Hepatocyte (in vitro differentiated cells and primary cell): ENCODE measurements around the genes KLHDC8B, TRAIP and GNAT1.

- RAMPAGE, long total RNA, result no peak
- RRBS, result no CpG with 5 or more reads among the region's 2 CpGs
Measured at GRCh38 chr3:49063150-49063632, 30.7 kb downstream of the QRICH1 start.

DNA sequence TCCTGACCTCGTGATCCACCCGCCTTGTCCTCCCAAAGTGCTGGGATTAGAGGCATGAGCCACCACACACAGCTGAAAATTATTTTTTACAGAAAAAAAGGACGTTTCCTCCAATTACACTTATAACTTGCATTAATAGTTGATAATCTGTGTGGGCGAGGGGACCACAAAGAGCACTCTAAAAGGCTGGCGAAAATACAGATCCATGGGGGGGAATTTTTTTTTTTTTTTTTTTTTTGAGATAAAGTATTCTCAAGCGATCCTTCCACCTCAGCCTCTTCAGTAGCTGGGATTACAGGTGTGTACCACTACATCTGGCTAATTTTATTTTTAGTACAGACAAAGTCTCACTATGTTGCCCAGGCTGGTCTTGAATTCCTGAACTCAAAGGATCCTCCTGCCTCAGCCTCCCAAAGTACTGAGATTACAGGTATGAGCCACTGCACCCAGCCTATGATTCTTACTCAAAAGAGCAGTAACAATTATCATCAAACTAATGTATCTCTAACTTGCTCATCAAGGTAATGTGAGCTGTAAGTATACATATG, 24.5 kb downstream of the QRICH1 start:
- RAMPAGE, long total RNA, result no peak
- RRBS, result no CpG with 5 or more reads among the region's 6 CpGs

DNA sequence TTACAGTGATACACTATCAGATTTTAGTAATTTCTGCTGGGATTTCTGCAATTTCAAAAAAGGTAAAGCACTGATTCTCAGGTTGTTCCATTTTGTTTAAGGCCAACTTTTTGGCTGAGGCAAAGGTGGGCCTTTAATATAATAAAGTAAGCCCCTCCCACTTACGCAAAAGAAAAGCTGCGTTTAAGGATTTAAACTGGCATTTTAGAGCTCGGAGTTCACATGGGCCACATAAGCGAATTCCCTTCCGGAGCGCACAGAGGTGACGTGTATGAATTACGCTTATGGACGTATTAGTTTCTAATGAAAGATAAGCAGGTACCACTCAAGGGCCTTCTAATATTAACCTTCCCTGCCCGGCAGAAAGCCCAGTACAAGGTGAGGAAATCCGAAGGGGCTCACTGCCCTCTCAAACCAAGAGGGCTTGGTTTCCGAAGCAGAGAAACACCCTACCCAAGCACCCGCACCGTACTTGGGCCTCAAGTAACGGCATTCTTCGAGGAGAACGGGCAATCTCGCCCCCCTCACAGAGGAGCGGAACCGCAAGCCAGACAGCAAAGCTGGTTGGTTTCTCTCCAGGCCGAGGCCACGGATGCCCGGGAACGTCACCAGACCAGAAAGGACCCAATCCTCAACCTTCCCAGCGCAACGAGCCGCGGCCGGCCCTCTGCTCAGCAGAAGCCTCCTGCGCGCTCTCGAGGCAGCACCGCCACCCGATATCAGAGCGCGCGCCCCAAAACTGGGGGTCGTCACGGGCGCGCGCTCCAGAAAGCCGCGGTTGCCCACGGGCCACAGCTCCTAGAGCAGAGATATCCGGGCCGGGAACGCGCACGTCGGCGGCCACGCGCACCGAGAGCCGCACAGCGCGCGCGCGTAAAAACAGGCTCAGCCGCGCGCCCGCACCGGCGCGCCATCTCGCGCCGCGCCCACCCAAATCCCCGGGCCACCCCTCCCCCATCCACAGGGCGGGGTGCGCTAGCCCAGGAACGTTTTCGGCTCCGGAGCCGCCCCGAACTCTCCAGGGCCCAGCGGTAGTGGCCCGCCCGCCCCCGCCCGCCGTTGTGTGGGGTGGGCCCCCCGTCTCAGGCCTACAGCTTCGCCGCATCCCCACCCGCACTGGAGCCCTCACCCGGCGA, 720 bp downstream of the QRICH1 start:
- RAMPAGE, long total RNA, result no peak
- RRBS, result 1% methylated on average over 42 of the region's 92 CpGs

GRCh38 chr3:49170690-49171850, at the start of gene KLHDC8B:
Gene KLHDC8B (plus strand): TSS chr3:49171598.
- RAMPAGE, long total RNA, result no peak
- RRBS, result 1% methylated on average over 13 of the region's 58 CpGs

GRCh38 chr3:49198161-49198469, 1.2 kb upstream of the IHO1 start:
- RAMPAGE, long total RNA, result no peak
- RRBS, result no CpG with 5 or more reads among the region's 2 CpGs

- RAMPAGE, long total RNA, result no peak
- RRBS, result no CpG with 5 or more reads among the region's 9 CpGs
Measured at GRCh38 chr3:49266417-49267458, 10.3 kb downstream of the C3orf62 start.

GRCh38 chr3:49352244-49352884, 5.8 kb downstream of the GPX1 start:
- RAMPAGE, long total RNA, result no peak
- RRBS, result no CpG with 5 or more reads among the region's 4 CpGs

GRCh38 chr3:49415787-49416667, 3.8 kb downstream of the TCTA start:
- RAMPAGE, long total RNA, result no peak
- RRBS, result no CpG with 5 or more reads among the region's 4 CpGs

GRCh38 chr3:49448980-49449411, 19.9 kb upstream of the NICN1 start:
- RAMPAGE, long total RNA, result no peak
- RRBS, result no CpG with 5 or more reads among the region's 9 CpGs

- RAMPAGE, long total RNA, result no peak
- RRBS, result no CpG with 5 or more reads among the region's 8 CpGs
Measured at GRCh38 chr3:49534210-49534698, 20.0 kb upstream of the BSN start.

GRCh38 chr3:49691392-49691741, 2.0 kb downstream of the RNF123 start:
- RAMPAGE, long total RNA, result no peak
- RRBS, result no CpG with 5 or more reads among the region's 3 CpGs

GRCh38 chr3:49718141-49719026, 1.1 kb downstream of the AMIGO3 start:
- RAMPAGE, long total RNA, result no peak
- RRBS, result 55% methylated on average over 6 of the region's 78 CpGs

DNA sequence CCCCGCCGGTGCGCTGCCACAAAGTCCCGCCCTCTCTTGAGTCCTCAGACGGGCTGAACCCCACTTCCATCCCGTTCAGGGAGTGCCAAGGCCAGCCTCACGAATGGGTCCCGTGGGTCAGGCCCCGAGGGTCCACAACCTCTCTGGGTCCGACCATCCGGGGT, 401 bp upstream of the INKA1 start:
- RAMPAGE, long total RNA, result no peak
- RRBS, result 0% methylated on average over 2 of the region's 11 CpGs

GRCh38 chr3:49807257-49808150, 4.4 kb downstream of the INKA1 start:
- RAMPAGE, long total RNA, result no peak
- RRBS, result no CpG with 5 or more reads among the region's 14 CpGs

- RAMPAGE, long total RNA, result no peak
- RRBS, result 2% methylated on average over 15 of the region's 53 CpGs
Measured at GRCh38 chr3:49856186-49857057, at the start of gene TRAIP. Gene TRAIP (minus strand): TSS chr3:49856564.

DNA sequence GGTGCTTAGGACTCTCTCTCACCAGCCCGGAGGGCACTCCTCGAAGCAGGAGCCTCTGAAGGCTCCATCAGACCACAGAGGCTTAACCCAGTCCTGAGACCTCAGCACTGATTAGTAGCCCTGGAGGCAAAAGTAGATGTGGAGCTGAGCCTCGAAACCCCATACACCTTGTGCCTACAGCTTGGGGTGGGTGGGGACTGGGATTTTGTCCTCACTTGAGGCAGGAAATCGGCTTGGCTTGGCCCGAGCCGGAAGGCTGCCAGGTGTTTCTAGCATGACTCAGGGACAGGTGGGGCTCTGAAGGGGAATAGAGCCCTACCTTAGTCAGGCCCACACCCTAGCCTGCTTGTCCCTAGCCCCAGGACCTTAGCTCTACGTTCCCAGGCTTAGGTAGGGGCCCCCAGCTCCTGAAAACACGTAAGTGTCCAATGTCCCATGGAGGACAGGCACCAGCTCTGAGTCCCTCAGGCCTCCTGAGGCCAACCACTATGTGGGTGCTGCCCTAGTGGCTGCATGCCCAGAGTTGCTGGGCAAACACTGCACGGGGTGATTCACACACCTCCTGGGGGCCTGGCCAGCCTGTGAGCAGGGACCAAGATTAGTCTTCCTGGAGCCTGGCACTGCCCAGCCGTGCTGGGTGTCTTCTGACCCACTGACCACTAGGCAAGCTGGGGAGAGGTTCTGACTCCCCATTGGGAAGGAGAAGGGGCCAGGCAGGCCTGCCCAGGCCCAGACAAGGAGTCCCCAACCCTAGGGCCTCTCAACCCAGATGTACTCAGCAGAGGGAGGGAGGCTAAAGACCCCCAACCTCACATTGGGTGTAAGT, 3.0 kb downstream of the MST1R start:
- RAMPAGE, long total RNA, result no peak
- RRBS, result no CpG with 5 or more reads among the region's 10 CpGs

GRCh38 chr3:49902576-49902958, 1.1 kb downstream of the MST1R start:
- RAMPAGE, long total RNA, result no peak
- RRBS, result no CpG with 5 or more reads among the region's 24 CpGs

DNA sequence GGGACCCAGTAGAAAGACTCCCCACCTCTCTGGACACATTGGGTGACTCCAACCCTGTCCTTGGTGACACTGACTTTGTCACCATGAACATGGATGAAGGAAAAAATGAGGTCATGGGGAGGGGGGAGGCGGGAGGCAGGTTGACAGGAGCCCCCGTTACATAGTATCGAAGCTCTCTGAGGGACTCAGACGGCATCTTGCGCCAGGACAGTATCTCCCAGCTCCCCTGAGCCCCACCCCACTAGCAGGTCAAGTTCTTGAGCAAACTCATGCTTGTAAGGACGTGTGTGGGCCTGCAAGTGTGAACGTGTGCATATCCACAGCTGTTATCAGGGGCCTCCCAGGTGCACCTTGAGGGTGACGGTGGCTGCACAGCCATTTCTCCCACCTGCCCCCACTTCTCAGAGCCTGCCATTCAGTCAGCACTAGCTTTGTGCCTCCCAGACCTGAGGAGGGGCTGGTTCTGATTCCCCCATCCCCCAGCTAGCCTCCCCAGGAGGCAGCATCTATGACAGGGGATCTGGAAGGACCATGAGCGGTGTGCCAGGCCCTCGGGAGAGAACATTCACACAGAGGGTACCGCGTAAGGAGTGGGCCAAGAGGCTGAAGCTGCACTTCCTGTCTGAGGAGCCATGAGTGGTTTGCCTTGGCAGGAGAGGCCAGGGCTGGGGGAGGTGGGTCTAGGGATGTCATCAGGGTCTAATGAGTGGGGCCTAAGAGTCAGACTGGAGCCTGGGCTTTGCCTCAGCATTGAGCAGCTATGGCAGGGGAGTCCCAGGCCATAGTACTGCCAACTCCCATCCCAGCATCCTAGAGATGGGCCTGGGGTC, 2.8 kb downstream of the SEMA3F start:
- RAMPAGE, long total RNA, result no peak
- RRBS, result no CpG with 5 or more reads among the region's 12 CpGs

- RAMPAGE, long total RNA, result no peak
- RRBS, result no CpG with 5 or more reads among the region's 7 CpGs
Measured at GRCh38 chr3:50191187-50191790, at the start of gene GNAT1. Gene GNAT1 (plus strand): TSS chr3:50191610.

DNA sequence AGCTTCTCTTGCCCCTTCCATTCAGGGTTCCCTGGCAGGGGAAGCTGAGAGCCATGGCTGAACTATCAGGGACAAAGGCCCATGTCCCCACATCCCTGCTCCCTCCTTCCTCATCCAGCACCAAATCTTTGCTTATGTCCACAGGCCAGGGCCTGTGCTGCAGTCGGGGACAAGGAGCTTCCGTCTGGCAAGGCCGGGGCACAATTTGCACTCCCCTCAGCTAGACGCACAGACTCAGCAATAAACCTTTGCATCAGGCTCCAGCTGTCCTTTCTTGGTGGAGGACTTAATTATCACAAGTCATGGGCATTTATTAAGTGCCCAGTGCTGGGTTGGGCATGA, 4.8 kb downstream of the GNAT1 start:
- RAMPAGE, long total RNA, result no peak
- RRBS, result no CpG with 5 or more reads among the region's 4 CpGs